Foreskin keratinocyte (primary cell): ENCODE results near the gene C10orf53.

DNA sequence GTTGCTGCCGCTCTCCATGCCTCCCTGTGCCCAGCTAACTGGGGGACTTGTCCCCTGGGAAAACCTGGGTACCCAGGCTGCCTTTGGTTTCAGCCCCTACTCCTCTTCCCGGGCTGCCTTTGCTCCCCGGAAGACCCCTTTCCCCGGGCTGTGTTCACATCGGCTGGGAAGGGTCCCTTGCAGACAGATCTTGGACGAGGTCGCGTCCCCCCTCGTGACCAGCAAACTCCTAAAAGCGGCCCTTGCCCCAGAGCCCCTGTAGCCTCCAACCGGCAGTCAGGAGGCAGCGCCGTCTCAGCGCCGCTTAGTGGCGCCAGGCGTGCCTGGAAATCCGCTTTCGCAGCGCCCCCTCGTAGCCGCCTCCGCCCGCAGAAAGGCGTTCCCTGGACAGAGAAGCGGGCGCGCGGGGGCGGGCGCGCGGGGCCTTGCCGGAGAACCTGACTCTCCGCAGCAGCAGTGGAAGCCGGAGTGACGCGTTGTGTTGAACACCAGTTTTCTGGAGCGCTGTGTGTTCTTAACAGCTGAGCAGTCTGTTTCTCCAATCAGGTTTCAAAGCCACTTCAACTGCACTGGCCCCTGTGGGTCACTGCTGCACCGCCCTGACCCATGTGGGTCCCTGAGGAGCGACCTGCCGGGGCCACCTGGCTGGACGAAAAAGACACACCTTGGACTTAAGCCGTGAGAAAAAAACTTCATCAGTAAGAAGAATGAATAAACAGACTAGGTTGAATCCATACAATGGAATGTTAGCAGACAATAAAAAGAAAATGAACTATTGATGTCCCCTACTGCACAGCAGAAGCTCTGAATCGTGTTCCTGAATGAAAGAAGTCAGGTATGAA, 22.6 kb downstream of the ANXA8L1 start:
- RAMPAGE, total RNA: no peak

DNA sequence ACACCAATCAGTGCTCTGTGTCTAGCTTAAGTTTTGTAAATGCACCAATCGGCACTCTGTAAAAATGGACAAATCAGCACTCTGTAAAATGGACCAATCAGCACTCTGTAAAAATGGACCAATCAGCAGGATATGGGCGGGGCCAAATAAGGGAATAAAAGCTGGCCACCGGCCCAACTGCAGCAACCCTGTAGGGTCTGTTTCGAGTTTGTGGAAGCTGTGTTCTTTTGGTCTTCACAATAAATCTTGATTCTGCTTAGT, 133.2 kb upstream of the GDF10 start:
- RAMPAGE, total RNA: no peak

- RAMPAGE, total RNA: no peak
These were observed 18.6 kb upstream of the ZNF488 start for GRCh38 chr10:47402554-47403325.

DNA sequence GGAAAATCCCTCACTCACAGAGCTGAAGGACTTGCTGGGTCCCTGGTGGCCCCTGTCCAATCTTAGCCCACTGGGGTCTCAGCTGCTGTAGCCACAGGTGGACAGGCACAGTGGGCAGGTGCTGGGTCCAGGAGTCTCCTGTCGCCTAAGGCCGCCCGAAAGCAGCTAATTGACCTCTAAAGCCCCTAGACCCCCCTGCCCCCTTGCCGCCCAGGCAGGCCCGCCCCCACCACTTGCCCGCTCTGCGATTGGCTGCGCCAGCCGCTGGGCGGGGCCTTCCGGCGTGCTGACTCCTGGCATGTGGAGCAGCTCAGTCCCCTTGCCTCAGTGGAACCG, 59.8 kb upstream of the AGAP9 start:
- RAMPAGE, total RNA: no peak

DNA sequence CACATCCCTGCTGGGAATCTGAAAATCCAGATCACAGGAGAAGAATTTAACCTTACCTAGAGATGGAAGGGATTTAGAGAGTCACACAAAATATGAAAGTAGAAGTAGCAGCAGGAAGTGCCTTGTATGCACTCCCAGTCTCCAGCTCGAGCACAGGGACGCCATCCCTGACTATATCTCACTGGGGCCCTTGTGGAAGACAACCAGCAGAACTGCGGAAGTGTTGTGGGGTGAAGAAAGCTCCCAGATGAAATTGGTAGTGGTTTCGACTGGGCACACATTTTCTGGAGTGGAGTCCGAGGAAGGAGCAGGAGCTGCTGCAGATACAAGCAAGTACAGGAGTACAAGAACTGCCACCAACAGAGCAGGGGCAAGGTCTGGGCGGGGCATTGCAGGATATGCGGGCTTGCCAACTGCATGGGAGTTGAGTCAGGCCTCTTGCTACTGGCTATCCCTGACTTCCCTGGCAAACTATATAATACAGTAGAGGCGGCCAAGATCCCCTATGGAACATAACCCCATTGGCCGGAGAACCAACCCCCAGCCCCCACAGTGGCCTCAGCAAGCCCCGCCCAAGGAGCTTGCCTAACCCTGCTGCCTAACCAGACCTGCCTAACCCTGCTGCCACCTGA, 131.1 kb upstream of the FAM25C start:
- RAMPAGE, total RNA: no peak

- RAMPAGE, total RNA: no peak
These were observed 79.6 kb downstream of the FRMPD2 start for GRCh38 chr10:48194751-48195377.

DNA sequence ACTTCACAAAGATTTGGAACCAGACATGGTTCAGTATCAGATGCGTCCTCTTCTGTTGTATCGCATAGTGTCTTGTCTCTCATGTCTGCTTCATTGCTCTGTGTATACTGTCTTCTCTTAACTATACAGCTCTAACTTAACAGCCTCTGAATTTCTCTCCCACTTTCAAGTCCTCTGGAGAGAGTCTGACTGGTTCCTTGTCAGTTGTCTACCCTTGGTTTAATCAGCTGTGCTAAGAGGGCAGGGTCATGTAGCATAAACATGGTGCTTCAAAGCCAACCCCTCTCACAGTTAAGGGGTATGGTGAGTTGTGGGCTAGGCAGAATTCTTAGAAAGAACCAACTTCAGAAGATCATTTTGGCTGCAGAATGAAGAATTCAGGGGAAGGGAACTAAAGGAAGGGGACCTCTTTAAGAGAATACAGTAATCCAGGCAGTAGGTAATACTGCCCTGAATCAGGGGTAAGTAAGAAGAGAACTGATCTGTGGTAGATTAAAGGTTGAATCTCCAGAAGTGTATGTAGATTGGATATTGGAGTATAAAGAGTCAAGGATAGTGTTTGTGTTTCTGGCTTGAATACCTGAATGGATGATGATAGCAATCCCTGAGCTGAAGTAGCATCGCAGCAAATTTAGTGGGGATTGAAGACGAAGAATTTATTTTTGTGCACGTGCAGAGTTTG, 62.5 kb downstream of the MAPK8 start:
- RAMPAGE, total RNA: no peak

GRCh38 chr10:48372864-48373595, 66.6 kb downstream of the MAPK8 start:
- RAMPAGE, total RNA: no peak

- RAMPAGE, total RNA: no peak
These were observed 67.5 kb downstream of the MAPK8 start for GRCh38 chr10:48373660-48374734.

DNA sequence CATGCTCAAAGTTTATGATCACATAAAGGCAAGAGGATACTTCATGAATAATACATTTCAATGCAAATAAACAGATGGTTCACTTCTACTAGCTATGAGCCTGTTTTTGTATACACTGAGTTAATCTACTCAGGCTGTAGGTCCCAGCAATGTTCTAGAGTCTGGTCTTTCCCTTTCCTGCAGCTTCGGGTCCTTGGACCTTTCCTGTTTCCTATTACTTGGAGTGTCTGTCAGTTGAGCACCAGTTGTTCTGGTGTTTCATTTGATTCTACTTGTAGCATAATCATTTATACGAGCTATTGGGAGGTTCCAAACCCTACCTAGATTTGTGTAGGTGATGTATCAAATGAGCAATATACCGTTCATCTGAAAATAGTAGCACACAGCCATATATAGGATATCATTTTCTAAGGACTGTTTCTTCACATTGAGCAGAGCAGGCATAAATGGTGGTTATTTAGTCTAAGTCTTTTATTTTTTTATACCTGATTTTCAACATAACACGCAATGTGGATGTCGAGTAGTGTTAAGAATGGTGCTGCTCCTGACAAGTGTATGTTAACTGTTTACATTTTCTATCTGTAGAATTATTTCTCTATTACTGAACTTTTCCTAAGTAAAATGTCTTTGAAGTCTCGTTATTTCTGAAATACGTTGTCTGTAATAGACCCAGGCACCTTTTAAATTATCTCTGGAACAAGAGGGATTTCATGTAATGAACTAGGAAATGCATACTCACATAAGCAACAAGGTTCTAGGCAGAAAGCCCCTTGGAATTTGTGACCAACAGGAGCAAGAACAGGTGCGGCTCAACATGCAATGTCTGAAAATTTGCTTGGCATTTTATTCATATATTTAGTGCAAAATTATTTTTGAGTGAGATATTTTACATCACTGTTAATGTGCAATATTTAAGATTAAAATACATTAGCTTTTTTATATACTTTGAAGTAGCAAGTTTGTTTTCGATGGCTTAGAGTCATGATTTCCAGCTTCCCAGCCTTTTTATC, 129.6 kb downstream of the MAPK8 start:
- RAMPAGE, total RNA: no peak

DNA sequence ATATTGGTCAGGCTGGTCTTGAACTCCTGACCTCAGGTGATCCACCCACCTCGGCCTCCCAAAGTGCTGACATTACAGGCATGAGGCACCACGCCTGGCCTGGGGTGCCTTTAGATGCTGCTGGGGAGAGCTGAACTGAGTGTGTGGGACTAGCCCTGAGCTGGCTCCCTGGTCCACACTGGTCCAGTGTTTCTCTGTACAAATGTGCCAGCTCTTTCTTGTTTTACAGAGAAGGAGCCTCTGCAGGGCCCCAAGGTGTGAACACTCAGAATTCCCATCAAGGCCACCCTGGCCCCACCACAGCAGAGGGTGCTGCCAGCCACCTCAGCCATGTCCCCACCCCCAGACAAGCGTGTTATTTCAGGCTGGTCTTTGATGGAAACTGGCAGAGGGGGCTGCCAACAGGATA, 68.4 kb upstream of the LRRC18 start:
- RAMPAGE, total RNA: no peak

DNA sequence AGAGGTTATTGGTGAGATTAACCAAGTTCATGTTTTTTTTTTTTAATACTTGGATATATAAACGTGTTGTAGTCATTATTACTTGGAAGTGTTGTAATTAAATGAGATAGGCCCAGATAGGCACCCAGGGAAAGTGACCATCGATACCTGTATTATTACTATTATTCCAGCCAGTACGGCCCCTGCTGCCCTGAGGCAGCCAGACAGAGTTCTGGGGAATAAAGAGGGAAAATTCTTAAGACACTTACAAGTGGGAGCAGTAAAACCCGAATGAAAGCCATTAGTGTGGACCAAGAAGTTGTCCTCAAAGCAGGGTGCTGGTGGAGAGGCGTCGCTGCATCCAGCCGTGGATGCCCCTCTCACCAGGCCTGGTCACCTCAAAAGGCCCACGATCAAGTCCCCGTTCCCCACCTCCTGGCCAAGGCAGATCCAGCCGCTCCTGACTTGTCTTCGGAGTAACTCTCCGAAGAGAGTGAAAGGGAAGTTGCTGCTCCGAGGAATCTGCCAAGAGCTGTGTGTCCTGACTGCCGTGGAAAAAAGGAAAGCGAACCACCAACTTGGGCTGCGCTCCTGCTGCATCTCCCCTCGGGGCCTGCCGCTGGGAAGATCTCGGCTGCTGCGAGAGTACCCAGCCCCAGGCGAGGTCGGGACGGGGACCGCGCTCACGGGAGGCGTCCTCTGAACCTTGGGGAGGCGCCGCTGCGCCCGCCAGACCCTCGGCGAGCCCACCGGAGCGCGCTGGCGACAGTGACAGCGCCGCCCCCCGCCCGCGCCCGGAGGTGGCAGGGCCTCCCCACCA, 569 bp downstream of the VSTM4 start:
- RAMPAGE, total RNA: no peak

DNA sequence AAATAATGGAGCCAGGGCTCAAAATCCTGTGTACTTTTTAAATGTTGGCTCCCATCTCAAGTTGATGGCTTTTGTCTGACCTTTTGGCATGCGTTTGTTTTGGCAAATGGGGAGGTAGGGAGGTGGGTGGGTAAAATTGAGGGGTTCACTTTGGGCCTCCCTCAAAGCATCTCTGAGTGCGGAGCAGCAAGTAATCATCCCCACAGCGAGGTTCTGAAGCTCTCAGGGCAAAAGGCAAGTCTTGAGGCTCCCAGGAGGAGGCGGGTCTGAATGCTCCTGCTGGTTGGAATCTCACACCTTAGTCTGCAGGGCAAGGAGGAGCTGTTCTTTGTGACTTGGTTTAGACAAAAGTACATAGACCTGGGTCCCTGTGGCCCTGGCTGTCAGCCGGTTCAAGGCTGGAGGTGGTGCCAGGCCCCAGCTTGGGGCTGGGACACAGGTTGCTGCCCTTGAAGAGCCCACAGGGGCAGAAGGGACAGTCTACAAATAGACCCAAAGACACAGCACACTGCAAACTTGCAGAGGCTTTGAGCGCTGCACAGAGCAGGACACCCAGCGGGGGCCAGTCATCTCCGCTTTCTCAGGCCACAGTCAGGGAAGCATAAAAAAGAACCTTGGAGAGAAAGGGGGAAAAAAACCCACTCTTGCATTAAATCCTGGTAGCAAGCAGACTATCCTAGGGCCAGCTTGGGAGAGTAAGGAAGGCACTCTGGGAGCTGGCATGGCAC, 1.1 kb upstream of the C10orf71 start:
- RAMPAGE, total RNA: no peak

- RAMPAGE, total RNA: no peak
These were observed 933 bp downstream of the C10orf71 start for GRCh38 chr10:49299770-49300435.

- RAMPAGE, total RNA: no peak
These were observed 68.7 kb downstream of the ERCC6 start for GRCh38 chr10:49470154-49470747.

- RAMPAGE, total RNA: no peak
These were observed 561 bp downstream of the ERCC6 start for GRCh38 chr10:49538431-49538689.

GRCh38 chr10:49679180-49679960, at the start of gene C10orf53:
C10orf53 (plus strand) TSS chr10:49679651.
- RAMPAGE, total RNA: no peak

DNA sequence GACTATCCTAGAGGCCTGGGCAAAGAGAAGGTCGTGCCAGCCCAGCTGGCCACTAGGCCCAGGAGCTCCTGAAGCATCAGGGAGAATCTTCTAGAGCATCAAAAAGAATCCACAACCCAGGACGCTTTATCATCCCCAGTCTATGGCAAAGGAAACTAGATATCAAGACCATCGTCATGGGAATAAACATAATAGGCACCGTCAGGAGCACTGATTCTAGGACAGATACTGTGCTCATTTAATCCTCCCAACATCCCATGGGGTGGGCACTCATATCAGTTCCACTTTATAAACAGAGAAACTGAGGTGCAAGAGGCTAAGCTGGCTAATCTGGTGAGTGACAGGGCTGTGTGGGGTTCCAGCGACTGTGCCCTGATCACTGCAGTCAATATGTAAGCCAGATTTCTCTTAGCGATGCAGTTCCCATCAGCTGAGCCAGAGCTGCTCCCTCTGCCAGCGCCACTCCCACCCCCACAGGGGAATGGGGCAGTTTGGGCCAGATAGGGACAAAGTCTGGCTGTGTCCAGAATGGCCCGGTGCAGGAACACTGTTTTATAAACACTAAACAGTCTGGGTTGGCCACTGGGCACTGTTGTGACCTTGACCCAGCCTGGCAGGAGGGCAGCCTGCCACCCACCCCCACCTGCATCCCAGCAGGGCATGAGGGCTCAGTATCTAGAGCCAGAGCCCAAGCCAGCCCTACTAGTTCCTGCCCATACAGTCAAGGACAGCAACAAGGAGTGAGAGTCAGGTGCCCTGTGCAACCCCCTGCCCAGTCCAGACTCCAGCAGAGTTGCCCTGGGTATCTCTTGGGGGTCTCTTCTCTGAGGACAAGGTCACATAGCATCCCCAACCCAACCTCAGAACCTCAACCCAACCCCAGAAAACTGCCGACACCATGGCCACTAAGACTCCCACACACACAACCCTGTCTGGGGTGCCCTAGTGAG, 1.4 kb downstream of the OGDHL start:
- RAMPAGE, total RNA: no peak

DNA sequence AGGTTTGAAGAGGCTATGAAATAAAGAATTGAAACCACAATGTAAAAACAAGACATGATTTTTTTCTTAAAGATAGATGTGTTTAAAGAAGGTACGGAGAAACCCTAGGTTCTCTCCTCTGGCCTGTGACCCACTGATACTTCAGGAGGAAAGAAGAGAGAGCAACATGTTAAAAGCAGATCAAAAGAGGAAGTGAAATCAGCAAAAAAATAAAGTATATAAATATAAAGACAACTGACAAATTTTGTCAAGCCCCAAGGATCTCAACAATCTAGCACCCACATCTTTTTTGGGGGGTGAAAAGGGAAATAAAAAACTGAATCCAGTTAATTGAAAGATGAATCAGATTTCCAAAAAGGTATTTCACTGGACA, 111.4 kb upstream of the ASAH2 start:
- RAMPAGE, total RNA: no peak

- RAMPAGE, total RNA: no peak
These were observed 133.7 kb upstream of the ASAH2 start for GRCh38 chr10:50384945-50385575.